B cell (primary cell): ENCODE measurements around the genes PDE6G, PCYT2, SIRT7, MAFG, MYADML2 and RFNG.

- PRO-cap, result no peak
- CAGE, long polyA plus RNA, result no peak
Measured at GRCh38 chr17:81613086-81613726, 23.7 kb downstream of the NPLOC4 start.

- PRO-cap, result no peak
- CAGE, long polyA plus RNA, result no peak
Measured at GRCh38 chr17:81621634-81622312, 15.1 kb downstream of the NPLOC4 start.

- PRO-cap, result no peak
- CAGE, long polyA plus RNA, result no peak
Measured at GRCh38 chr17:81628936-81629431, 7.9 kb downstream of the NPLOC4 start.

GRCh38 chr17:81656491-81656700 lies at the start of gene PDE6G:
Gene PDE6G (minus strand): TSS chr17:81656542.
- PRO-cap, result no peak
- CAGE, long polyA plus RNA, result no peak

GRCh38 chr17:81682558-81683025 lies 1.0 kb downstream of the ARL16 start:
- PRO-cap, result no peak
- CAGE, long polyA plus RNA, result no peak

DNA sequence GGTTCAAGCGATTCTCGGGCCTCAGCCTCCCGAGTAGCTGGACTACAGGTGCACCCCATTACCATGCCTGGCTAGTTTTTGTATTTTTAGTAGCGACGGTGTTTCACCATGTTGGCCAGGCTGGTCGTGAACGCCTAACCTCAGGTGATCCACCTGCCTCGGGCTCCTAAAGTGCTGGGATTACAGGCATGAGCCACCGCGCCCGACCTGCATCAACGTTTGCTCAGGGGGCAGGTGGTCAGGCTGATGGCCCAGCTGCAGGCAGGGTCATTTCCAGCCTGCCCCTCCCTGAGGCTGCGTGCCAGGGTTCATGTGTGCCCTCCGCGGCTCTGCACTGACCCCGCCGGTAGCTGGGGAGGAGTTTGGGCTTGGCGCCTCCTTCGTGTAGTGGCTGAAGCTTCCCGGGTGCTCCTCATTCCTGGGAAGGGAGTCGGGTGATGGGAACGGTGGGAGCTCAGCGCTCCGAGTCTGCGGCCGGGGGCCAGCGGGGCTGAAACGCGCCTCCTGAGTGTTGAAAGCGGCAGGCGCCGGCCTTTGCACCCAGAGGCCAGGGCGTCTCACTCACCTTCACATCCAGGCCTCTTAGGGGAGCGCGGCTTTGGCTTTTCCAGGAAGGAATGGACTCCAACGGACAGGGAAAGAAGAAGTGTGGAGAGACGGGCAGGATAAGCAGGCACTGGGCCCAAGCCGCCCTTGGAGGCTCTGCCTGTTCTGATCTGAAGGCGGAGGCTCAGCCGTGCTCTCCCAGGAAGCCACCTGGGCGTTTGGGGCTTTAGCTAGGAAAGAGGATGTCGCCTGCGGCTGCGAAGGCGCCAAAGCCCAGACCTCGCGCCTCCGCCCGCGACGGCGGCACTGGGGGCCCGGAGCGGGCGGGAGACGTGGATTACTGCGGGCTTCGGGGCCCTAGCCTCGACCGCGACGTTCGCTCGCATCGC lies 680 bp upstream of the MRPL12 start:
- PRO-cap, result bidirectional peak, plus-strand start at position 852 of the sequence, minus-strand start at position 854 of the sequence
- CAGE, long polyA plus RNA, result no peak

GRCh38 chr17:81835835-81836259 lies 997 bp upstream of the PPP1R27 start:
- PRO-cap, result no peak
- CAGE, long polyA plus RNA, result no peak

DNA sequence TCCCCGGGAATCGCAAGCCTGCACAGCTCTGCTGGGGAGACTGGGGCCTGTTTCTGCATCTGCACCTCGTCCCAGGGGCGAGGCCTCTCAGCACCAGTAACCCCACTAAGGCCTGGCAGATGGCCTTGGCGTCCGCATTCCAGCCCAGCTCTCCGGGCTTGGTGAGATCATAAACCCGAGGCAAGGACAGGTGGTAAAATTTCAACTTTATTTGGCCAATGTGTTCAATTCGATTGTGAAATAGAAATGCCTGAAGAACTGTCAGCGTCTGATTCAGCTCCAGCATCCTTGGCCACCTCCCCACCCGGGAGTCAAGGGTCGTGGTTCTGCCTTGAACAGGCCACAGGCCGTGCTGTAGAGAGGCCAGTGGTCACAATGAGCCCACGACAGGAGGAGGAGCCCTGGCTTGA lies 8.1 kb upstream of the PPP1R27 start:
- PRO-cap, result no peak
- CAGE, long polyA plus RNA, result no peak

DNA sequence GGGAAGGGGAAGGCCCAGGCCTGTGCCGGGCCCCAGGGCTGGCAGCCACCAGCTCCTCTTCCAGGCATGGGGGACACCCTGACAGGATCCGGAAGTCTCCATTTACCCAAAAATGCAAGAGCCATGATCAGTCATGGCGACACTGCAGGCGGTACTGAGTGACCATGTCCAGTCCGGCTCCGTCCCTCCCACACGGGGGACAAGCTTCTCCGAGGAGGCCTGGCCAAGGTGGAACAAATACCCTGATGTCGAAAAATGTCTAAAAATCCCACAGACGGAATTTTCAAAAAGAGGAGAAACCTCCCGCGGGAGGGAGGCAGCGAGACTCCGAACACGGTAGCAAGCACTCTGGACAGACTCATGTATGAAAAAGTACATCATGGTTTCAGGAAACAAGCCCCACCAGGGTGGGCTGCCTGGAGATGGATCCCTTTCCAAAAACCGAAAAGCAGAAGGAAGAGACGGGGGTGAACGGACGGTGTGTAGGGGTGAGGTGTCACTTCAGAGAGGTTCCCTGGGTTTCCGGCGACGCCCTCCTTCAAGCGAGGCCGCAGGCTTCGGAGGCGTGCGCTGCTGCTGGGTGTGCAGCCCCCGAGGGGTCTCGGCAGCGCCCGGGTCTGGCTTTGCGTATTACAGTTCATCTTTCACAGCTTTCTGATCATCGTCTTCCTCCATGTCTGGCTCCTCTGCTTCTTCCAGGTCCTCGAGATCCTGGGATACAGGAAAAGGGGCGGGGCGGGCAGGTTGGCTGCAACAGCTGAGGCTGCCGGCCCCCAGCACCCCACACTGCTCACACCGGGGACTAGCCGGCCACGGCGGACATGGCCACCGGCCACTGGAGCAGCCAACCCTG lies 8.8 kb upstream of the PPP1R27 start:
- PRO-cap, result no peak
- CAGE, long polyA plus RNA, result no peak

GRCh38 chr17:81911309-81912138 lies at the start of gene PCYT2:
Gene PCYT2 (minus strand): TSS chr17:81911399.
- PRO-cap, result bidirectional peak, plus-strand start at chr17:81911711, minus-strand start at chr17:81911399
- CAGE, long polyA plus RNA, result no peak

- PRO-cap, result unidirectional peak, minus-strand start at chr17:81918148
- CAGE, long polyA plus RNA, result start-site peak on the minus strand at chr17:81918137-81918162, 2,191 and 2,243 reads in 2 replicates
Measured at GRCh38 chr17:81917225-81918446, at the start of gene SIRT7. Gene SIRT7 (minus strand): TSS chr17:81918176.

- PRO-cap, result bidirectional peak, plus-strand start at chr17:81927862, minus-strand start at chr17:81927735
- CAGE, long polyA plus RNA, result no peak
Measured at GRCh38 chr17:81927481-81928215, at the start of gene MAFG. Gene MAFG (minus strand): TSS chr17:81927735.

- PRO-cap, result no peak
- CAGE, long polyA plus RNA, result no peak
Measured at GRCh38 chr17:81940518-81941612, 3.8 kb upstream of the PYCR1 start.

- PRO-cap, result no peak
- CAGE, long polyA plus RNA, result no peak
Measured at GRCh38 chr17:81947103-81947432, at the start of gene MYADML2. Gene MYADML2 (minus strand): TSS chr17:81947233.

DNA sequence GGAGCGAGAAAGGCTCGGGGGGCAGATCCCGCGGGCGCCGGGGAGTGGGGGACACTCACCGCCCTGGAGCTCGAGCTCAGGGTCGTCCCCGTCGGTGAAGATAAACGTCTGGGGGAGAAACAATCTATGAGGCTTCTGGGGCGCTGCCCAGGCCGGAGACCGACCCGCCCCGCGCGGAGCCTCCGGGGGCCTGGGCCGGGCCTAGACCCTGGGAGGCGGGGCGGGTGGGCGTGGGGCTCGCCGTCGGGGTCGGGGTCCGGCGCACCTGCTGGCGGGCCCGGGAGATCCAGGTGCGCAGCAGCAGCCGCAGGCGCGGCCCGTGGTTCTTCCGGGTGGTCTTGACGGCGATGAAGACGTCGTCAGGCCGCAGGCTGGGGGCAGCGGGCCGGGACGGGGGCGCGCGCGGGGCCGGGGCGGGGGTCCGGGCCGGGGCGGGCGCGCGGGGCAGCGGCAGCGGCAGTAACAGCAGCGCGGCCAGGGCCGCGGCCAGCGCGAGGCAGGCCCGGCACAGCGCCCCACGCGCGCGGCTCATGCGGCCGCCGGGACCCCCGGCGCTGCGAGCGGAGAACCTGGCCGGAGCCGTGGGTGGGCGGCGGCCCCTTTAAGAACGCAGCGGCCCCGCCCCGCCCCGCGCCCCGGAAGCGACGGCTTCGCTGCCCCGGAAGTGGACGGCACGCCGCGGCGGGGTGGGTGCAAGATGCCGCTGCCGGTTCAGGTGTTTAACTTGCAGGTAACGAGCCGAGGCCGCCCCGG lies at the start of gene RFNG:
TSS of gene RFNG (minus strand) at position 577 of the 753 bp plus-strand sequence.
- PRO-cap, result bidirectional peak, plus-strand start at position 283 of the sequence, minus-strand start at position 319 of the sequence; bidirectional peak, plus-strand start at position 667 of the sequence, minus-strand start at position 603 of the sequence
- CAGE, long polyA plus RNA, result no peak

- PRO-cap, result no peak
- CAGE, long polyA plus RNA, result no peak
Measured at GRCh38 chr17:82080012-82080694, 14.5 kb upstream of the DUS1L start.

- PRO-cap, result no peak
- CAGE, long polyA plus RNA, result no peak
Measured at GRCh38 chr17:82084985-82085544, 13.0 kb downstream of the FASN start.

DNA sequence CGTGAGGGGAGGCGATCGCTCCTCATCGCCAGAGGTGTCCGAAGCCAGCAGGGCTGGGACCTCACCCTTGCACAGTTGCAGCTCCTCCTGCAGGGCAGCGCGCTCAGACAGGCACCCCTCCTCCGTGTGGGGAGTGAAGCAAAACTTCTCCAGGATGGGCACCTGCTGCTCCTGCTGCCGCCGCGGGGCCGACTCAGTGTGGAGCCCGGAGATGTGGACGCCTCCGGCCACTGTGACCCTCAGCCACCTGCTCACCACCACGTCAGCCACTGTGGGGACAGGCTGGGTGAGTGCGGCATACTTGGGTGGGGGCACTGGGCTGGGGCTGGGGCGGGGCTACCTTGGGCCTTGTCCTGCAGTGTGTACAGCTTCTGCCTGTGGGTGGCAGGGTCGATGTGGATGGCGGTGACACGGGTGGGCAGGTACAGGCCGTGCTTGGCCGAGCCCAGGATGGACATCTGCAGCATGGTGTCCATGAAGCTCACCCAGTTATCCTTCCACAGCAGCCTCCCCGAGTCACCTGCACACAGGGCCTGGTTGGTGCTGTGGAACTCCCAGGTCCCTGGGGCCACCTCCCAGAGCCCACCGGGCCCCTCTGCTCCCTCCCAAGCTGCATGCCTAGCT lies 10.9 kb downstream of the FASN start:
- PRO-cap, result no peak
- CAGE, long polyA plus RNA, result no peak

GRCh38 chr17:82090786-82091948 lies 6.9 kb downstream of the FASN start:
- PRO-cap, result no peak
- CAGE, long polyA plus RNA, result no peak

GRCh38 chr17:82107282-82107882 lies 9.3 kb upstream of the FASN start:
- PRO-cap, result no peak
- CAGE, long polyA plus RNA, result no peak